Stomach (tissue), 7 donors: ENCODE data around the genes MARCHF11 and ZNF622.

- PRO-cap = unidirectional peak, plus-strand start at chr5:14440804; unidirectional peak, plus-strand start at chr5:14440986; unidirectional peak, plus-strand start at chr5:14441020; unidirectional peak, plus-strand start at chr5:14441122
- RAMPAGE, long total RNA, 5 experiments = start-site peak on the plus strand in 4 of 5 experiments, at chr5:14440995-14441149 at its widest, 16 to 72 reads per replicate
- RRBS = no CpG with 5 or more reads among the region's 39 CpGs
Measured at GRCh38 chr5:14440497-14441341, 140.9 kb upstream of the OTULINL start.

DNA sequence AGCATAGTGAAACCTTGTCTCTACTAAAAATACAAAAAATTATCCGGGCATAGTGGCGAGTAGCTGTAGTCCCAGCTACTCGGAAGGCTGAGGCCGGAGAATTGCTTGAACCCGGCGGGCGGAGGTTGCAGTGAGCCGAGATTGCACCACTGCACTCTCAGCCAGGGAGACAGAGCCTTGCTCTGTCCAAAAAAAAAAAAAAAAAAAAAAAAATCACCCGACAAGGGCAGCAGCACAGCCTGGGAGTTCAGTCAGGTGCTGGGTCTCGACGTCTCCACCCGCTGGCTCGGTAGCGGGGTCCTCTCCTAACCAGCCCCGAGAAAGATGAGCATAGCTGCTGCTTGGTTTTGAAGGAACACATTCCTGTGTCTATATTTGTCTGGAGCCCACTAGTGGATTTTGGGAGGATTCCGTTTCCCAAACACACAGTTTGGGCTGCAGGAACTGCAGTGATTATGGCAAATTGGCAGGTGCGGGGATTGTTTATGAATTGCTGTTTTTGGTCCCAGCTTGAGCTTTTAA is 1.1 kb downstream of the OTULINL start:
- PRO-cap = unidirectional peak, plus-strand start at position 250 of the sequence
- RAMPAGE, long total RNA, 5 experiments = no peak in any of the 5 experiments
- RRBS = no CpG with 5 or more reads among the region's 17 CpGs

DNA sequence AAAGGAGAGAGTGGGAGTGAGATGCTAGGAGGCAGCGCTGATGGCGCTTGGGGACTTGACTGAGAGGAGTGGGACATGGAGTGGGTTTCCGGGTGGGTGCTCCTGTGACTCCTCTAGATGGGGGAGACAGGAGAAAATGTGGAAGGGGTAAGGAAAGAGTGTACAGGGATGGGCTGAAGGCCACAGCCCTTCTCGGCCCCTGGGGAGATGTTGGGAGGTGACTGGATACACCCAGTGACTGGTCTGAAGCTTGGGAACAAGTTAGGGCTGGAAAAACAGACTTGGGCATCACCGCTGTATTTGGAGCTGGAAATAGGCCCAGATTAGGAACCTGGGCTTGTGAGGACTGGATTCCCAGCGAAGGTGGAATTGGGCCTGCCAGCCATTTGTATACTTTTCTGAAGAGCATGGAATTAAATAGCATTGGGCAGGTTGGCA is 37.6 kb downstream of the OTULIN start:
- PRO-cap = no peak
- RAMPAGE, long total RNA, 5 experiments = no peak in any of the 5 experiments
- RRBS = no CpG with 5 or more reads among the region's 6 CpGs

- PRO-cap = no peak
- RAMPAGE, long total RNA, 5 experiments = no peak in any of the 5 experiments
- RRBS = no CpG with 5 or more reads among the region's 15 CpGs
Measured at GRCh38 chr5:14707386-14708274, 43.1 kb downstream of the OTULIN start.

DNA sequence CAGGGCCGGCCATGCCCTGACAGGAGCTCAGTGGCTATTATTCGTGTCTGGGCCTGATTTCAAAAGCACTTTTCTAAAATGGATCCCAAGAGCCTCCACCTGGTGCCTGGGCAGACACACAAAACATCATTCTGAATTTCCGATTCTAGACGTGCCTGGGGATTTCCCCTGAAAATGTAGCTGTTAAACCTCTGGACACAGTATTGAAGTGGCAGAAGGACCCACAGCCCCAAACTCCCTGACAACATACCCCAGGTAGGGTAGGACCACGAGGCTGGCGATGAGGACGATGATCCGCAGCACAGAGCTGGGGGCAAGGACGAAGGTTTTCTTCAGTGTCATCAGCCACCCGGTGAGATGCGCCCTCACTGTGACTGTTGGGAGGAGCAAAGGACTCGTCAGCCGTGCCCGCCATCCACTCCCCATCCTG is 48.8 kb downstream of the OTULIN start:
- PRO-cap = no peak
- RAMPAGE, long total RNA, 5 experiments = start-site peak on the minus strand in 2 of 5 experiments, centred at positions 317 to 344 of the sequence, 9 to 20 reads per replicate
- RRBS = no CpG with 5 or more reads among the region's 14 CpGs

GRCh38 chr5:14716538-14717356 is 52.2 kb downstream of the OTULIN start:
- PRO-cap = no peak
- RAMPAGE, long total RNA, 5 experiments = no peak in any of the 5 experiments
- RRBS = no CpG with 5 or more reads among the region's 10 CpGs

DNA sequence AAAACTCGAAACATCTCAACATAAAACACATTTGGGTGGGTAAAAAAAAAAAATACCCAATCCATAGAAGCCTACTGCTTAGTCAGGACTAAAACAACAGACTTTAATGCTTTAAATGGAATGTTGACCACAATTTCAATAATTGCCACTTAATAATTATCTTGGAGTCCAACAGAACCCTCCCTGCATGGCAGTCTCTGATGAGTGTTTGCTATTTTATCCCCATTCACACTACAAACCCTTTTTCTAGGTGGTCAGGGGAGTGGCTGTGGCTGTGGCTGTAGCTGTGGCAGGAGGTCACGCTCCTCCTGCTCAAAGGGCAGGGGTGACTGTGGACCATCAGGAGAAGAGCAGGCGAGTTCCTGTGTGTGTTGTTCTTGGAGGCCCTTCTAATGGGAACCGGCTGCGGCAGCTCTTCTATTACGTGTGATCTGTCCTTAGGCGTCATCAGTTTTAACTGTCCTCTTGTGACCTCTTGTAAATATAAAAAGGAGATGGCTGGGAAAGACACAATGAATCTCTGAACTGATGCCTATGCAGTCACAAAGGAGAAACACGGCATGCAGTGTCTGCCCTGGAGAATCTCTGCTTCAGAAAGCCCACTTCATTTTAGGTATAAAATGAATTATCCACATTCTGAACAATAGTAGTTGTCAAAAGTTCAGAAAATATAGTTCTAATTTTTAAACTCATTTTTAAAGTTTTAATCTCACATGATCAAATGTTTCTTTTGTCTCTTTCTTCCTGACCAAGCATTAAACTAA is 65.1 kb downstream of the ANKH start:
- PRO-cap = no peak
- RAMPAGE, long total RNA, 5 experiments = no peak in any of the 5 experiments
- RRBS = no CpG with 5 or more reads among the region's 8 CpGs

DNA sequence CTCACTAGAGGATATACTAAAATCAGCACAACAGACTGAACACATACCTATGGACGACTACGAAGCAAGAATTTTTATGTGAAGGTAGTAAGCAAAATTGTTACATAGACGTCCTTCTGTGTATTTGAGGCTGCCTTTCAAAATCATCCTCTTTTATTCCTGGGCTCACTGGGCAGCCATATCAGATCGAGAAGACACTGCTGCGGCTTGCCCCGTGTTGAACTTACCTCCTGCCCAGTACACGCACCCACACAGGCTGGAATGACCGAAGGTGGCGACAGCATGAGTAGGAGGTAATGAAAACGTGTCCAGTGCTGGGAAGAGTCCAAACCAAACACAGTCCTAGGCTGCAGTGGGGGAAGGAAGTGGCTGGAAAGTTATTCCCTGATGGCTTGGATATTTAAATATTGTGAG is 41.5 kb downstream of the ANKH start:
- PRO-cap = no peak
- RAMPAGE, long total RNA, 5 experiments = no peak in any of the 5 experiments
- RRBS = no CpG with 5 or more reads among the region's 10 CpGs

GRCh38 chr5:14869190-14869923 is 2.2 kb downstream of the ANKH start:
- PRO-cap = no peak
- RAMPAGE, long total RNA, 5 experiments = start-site peak on the minus strand in 2 of 5 experiments, at chr5:14869203-14869591 at its widest, 7 to 11 reads per replicate
- RRBS = no CpG with 5 or more reads among the region's 5 CpGs

- PRO-cap = no peak
- RAMPAGE, long total RNA, 5 experiments = no peak in any of the 5 experiments
- RRBS = no CpG with 5 or more reads among the region's 9 CpGs
Measured at GRCh38 chr5:14937015-14937951, 65.7 kb upstream of the ANKH start.

GRCh38 chr5:15677134-15677680 is 177.2 kb downstream of the FBXL7 start:
- PRO-cap = no peak
- RAMPAGE, long total RNA, 5 experiments = start-site peak on the plus strand in 1 of 5 experiments, at chr5:15676936-15677461 at its widest, 10 reads per replicate
- RRBS = no CpG with 5 or more reads among the region's 9 CpGs

DNA sequence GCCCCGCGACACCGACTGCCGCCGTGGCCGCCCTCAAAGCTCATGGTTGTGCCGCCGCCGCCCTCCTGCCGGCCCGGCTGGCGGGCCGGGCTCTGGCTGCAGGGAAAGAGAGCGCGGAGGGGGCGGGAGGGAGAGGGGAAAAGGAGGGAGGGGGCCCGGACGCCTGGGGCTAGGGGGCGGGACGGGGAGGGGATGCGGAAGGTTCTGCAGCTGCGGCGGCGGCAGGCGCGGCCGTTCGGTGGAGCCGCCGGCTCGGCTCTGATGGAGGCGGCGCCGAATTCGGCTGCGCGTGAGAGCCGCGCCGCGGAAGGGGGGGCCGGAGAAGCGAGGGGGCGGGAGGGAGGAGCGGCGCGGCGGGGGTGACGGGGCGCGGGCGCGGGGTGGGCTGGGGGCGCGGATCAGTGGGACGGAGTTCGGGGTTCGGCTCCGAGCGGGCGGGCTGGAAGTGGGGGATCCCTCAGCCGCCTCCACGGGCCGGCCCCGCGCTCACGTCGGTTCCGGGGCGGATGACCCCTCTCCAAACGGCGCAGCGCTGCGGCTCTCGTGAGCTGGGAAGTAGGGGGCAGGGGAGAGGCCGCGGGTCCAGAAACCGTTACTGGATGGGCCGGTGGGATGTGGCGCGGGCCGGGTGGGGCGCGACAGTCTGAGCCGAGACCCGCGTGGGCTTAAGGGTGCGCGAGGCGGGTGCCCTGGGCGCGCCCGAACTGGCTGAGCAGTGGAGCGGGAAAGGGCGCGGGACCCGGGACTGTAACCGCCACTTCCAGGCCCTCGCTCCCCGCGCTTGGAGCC is at the start of gene MARCHF11:
Gene MARCHF11, minus strand, starts transcription at position 260 of the 789 bp plus-strand sequence.
- PRO-cap = no peak
- RAMPAGE, long total RNA, 5 experiments = no peak in any of the 5 experiments
- RRBS = 10% methylated on average over 46 of the region's 101 CpGs

DNA sequence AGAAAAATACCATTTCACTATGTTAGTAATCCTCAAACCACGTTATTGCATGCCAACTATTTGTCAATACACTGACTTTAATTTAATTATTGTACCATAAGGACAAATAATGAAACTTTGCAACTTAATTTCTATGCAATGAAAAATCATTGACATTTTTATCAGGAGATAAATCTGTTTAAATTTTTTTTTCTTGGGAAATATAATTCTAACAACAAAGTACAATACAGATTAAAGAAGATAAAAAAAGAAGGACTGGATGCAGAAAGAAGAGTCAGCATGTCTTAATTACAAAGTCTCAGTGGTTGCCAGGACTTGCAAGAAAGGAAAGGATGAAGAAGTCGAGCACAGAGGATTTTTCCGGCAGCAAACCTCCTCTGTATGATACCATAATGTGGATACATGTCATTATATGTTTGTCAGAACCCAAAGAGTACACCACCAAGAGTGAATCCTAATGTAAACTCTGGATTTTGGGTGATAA is 64.7 kb upstream of the MARCHF11 start:
- PRO-cap = no peak
- RAMPAGE, long total RNA, 5 experiments = no peak in any of the 5 experiments
- RRBS = no CpG with 5 or more reads among the region's 3 CpGs

DNA sequence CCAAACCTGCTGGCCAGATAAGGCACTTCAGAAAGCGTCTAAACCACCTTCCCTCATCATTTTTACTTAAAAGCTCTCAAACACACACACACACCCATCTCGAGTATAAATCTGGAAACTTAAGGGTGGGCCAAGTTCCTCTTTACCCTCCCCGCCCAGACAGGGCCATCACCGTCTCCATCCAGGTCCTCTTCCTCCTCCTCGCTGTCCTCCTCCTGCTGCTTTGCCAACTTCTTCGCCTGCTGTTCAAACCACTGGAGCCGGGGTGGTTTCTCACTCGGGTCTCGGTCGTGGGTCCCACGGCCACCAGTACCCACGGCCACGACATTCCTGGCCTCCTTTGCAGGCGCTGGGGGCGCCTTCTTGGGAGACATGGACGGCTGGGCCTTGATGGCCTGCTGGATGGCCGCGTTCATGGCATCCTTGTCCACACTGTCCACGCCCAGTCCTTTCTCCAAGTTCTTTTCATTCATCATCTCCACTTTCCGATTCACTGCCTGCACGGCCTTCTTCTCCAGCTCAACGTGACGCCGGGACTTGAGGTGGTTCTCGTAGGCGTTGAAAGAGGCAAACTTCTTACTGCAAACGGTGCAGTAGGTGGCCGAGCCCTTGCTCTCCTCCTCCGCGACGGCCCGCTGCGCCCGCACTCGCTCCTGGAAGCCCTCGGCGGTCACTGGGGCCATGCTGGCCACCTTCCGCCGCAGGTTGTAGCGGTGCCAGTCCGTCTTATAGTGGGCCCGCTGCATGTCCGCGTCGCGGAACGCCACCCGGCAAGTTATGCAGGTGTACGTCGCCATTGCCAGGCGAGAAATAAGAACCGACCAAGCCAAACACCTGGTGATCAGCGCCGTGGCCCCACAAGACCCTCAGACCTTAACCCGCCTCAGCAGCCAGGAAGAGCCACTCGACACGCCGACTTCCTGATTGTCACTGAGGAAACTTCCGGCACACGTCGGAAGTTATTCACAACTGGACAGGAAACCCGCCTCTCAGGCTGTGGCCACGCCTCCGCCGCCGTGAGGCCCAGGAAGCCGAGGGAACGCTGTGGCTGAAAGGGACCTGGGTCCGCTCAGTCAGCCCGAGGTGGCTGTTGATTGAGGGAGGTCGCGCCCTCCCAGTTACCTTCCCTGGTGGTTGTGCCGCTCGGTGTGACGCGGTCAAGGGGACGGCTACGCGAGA is at the start of gene ZNF622:
Gene ZNF622, minus strand, starts transcription at position 932 of the 1,179 bp plus-strand sequence.
- PRO-cap = bidirectional peak, plus-strand start at position 1,072 of the sequence, minus-strand start at position 932 of the sequence
- RAMPAGE, long total RNA, 5 experiments = start-site peak on the minus strand in 5 of 5 experiments, centred at positions 438 to 915 of the sequence, 17 to 345 reads per replicate
- RRBS = no CpG with 5 or more reads among the region's 79 CpGs

DNA sequence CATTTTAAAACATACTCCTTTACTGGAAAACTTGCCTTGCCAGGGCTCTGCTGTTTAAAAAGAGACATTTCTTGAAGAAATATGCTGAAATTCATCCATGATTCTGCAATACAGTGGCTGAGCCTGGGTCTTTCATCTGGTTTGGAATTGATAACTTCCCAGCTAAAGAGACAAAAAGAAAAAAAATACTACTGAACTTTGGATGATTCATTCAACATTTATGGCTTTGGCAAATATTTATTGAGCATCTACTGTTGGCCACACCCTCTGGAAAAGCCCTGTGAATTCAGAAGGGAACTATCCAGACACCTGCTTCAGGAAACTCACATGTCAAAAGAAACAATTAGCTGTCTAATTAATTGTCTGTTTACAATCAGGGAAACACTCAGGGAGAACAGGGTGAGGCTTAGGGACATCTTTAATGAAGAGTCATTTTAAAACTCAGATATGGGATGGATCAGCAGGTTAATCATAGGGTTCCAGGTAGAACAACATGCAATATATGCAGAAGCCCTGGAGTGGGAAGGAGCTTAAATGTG is 17.8 kb upstream of the ZNF622 start:
- PRO-cap = no peak
- RAMPAGE, long total RNA, 5 experiments = no peak in any of the 5 experiments

GRCh38 chr5:16545024-16545207 is 71.9 kb downstream of the RETREG1 start:
- PRO-cap = no peak
- RAMPAGE, long total RNA, 5 experiments = no peak in any of the 5 experiments
- RRBS = no CpG with 5 or more reads among the region's 1 CpG

DNA sequence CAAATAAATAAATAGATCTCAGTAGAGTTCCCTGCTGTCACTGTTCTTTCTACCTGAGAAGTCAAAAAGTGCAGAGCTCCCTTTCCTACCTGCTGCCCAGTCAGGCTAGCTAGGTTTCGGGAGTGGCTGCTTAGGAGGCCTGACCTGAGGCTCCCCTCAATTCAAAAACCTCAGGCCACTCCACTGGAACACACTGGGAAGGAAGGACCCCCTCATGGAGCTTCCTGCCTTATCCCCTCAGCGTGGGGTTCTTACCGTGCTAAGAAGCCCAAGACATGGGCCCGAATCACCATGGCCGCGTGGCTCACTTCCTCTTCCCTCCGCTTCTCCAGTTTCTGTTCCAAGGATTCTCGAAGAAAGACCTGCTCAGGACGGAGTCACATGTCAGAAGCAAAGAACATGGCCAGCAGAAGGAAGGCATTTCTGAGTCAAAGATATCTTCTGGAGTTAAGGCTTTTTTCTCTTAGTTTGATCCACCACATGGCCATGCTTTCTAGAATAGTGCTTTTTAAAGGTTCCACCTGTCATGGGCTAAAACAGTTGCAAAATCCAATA is 87.6 kb upstream of the RETREG1 start:
- PRO-cap = no peak
- RAMPAGE, long total RNA, 5 experiments = start-site peak on the minus strand in 1 of 5 experiments, centred at position 352 of the sequence, 13 reads per replicate
- RRBS = no CpG with 5 or more reads among the region's 9 CpGs

GRCh38 chr5:17436261-17436656 is 55.6 kb downstream of the H3Y2 start:
- PRO-cap = unidirectional peak, plus-strand start at chr5:17436575
- RAMPAGE, long total RNA, 5 experiments = no peak in any of the 5 experiments
- RRBS = no CpG with 5 or more reads among the region's 7 CpGs

DNA sequence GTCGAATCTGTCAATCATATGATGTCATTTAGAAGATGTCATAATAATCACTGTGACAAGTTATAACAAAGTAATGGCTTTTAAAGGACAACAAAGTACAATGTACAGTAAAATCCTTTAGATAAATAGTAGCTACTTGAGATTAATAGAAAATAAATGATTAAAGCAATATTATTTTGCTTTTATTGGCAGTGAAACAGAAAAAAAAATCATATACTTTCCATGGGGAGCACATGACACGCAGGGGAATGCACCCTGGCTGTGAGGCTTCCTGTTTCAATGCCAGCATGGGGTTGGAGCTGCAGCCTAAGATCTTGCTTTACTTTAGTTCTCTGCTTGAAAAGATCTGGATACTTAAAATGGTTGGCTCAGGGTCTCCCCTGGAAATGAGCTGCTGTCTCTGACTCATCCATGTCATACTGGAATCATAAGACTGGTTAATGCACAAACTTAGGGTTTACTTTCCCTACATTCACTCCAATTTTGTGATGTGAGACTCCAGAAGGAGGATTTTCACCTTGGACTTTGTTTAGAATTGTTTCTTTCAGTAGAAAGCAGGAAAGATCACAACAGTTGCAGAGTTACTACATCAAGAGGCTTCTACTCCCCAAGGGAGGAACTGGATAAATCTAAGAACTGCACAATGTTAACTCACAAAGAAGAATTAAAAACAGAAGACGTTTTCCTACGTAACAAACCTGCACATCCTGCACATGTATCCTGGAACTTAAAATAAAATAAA is 263.1 kb upstream of the H3Y1 start:
- PRO-cap = no peak
- RAMPAGE, long total RNA, 5 experiments = no peak in any of the 5 experiments
- RRBS = no CpG with 5 or more reads among the region's 4 CpGs

DNA sequence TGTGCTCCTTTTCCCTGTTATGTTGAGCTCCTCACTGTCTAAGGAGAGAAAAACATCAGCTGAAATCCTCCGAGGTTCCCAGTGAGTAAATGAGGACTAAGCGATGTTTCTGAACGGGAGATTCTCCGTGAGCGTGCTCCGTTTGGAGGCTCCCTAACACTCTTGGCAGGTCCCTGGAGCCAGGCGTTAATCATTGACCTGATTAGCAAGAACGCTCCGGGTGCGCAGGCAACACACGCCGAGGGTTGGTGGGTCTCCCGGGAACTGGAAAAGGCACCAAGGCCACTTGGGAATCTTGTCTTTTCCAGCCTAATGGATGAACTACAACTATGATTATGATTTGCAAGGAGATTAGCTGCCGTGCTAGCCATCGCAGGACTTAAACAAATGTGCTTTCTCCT is 640.5 kb downstream of the CDH12 start:
- PRO-cap = no peak
- RAMPAGE, long total RNA, 5 experiments = no peak in any of the 5 experiments
- RRBS = no CpG with 5 or more reads among the region's 15 CpGs